Colon Carcinoma Metastatic in the Lung (tissue), 2 donors: ENCODE results near the genes PTGES2, DNM1 and COQ4.

DNA sequence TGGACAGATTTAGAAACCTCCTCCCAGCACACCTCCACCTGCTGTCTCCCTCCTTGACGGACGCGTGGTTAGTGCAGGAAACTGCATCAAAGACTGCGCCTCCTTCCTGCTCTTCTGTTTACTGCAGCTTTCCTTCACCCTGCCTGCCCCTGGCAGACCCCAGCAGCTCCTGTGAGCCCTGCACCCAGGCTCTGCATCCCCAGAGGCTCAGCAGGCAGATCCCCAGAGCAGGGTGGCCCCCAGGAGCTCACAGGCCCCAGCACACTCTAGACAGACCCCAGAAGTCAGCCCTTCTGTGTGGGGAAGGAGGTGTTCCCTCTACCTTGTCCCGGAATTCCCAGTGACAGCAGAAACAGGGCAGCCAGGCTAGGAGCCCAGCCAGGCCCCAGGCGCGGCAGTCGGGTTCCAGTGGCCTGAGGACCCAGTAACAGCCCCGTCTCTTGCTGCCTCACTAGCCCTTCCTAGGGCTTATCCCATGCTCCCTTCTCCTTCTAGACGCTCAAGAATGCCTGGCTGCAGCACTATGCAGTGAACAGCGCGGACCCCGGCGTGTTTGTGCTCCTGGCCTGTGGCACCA is 20.9 kb downstream of the PTGES2 start:
- PRO-cap, 2 experiments: no peak in any of the 2 experiments

GRCh38 chr9:128107561-128108062 is 19.9 kb downstream of the PTGES2 start:
- PRO-cap, 2 experiments: no peak in any of the 2 experiments

DNA sequence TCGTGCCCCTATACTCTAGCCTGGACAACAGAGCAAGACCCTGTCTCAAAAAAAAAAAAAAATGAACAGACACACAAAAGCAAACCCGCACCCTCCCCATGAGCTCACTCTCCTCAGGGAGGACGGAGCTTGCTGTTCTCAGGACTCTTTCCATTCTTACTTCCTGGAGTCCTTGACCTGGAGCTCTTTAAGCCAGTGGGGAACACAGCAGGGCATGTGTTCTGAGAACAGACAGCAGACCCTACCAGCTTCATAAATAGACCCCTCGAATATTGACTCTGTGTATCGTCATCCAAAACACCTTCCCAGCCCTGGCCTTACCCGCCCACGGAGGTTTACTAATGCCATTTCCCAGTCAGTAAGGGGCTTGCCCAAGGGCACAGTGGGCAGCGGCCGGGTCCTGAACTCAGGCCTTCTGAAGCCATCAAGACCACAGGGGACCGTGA is 11.1 kb downstream of the PTGES2 start:
- PRO-cap, 2 experiments: no peak in any of the 2 experiments

GRCh38 chr9:128122126-128122681 is 5.3 kb downstream of the PTGES2 start:
- PRO-cap, 2 experiments: no peak in any of the 2 experiments

DNA sequence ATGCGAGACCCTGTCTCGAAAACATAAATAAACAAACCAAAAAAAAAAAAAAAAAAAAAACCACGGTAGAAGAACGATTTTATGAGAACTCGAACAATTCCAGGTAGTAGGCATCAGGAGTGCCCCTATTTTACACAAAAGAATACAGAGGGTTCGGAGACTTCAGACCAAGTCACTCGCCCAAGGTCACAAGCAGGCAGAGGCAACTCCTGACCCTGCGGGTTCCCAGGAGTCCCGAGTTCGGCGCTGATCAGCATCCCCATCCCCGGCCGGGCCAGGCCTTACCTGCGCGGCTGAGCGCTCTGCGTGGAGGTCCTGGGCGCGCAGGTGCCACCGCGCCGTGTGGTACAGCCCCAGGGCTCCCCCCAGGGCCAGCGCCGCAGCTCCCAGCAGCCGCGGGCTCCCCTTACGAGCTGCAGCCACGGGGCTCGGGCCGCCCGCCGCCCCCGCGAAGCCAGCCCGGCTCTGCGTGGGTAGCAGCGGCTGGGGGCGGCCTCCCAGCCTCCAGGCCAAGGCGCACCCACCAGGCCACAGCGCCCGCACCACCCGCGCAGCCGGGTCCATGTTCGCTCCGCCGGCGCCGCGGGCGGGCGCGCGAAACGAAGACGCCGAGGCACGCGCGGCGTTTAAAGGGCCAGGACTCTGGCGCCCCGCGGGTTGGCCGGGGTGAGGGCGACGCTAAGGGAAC is at the start of gene PTGES2:
Gene PTGES2 (minus strand): TSS at position 576 of the 688 bp plus-strand sequence.
- PRO-cap, 2 experiments: peak in 2 of 2 experiments; most common plus-strand start position 655 of the sequence (in 2); most common minus-strand start position 573 of the sequence (in 2)

GRCh38 chr9:128175209-128175683 is 15.2 kb downstream of the BBLN start:
- PRO-cap, 2 experiments: no peak in any of the 2 experiments

GRCh38 chr9:128202842-128204068 is at the start of gene DNM1:
TSS of gene DNM1 (plus strand) at chr9:128203379.
- PRO-cap, 2 experiments: peak in 2 of 2 experiments; most common plus-strand start chr9:128203410 (in 2)

DNA sequence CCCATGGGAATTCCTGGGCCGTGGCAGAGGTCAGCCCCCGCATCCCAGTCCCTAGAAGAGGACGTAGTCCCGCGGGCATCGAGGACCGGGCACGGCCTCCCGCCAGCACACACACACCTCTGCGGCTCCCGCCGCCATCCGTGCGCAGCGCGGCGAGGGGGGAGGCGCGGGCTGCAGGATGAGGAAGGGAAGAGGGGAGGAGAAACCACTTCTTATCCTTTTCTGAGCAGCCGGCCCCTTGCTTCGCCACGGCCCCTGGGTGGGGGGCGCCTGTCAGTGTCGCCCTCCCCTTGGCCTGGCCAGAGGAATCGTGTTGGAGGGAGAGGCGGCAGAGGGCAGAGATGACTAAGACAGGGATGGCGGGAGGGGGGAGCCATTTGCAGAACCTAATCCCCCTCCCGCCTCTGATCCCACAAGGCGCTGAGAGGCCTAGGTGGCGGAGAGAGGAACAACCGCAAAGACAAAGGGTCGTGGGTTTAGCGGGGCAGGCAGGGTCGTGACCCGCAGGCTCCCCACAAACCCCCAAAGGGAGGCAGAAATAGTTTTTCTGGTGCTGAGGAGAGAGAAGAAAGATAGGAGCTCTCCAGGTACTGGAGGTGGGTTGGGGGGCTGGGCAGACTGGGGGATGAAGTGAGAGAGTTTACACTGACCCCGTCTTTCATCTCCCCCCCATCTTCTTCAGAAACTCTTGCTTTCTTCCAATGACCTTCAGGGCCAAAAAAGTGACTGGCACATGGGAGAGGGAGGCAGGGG is 1.1 kb downstream of the DNM1 start:
- PRO-cap, 2 experiments: peak in 1 of 2 experiments; most common plus-strand start position 218 of the sequence (in 1); most common minus-strand start position 139 of the sequence (in 1)

DNA sequence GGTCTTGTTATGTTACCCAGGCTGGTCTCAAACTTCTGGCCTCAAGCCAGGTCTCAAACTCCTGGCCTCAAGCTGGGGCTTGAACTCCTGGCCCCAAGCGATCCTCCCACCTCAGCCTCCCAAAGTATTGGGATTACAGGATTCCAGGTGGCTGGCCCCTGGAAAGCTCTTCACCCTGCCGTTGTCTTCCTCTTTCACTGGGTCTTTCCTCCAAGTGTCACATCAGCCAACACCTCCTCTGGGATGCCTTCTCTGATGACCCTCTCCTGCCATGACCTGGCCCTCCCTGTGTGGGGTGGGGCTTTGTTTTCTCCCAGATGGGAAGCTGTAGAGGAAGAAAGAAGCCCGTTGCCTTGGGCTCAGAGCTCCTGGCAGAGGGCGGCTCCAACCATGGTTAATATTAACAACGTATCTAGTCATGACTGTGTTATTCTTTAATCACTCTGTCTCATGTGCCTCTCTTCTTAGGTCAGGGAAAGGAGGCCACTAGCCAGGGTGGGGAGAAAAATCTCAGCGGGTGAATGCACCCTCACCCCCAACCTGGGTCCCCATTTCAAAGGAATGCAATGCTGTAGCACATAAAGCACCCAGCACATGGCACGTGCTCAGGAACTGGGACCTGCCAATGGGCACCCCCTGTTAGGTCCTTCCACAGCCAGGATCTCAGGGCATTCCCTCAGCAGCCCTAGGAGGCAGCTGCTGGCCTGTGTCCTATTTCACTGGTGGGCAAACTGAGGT is 8.5 kb downstream of the DNM1 start:
- PRO-cap, 2 experiments: peak in 2 of 2 experiments; most common plus-strand start position 467 of the sequence (in 2); most common minus-strand start position 219 of the sequence (in 1)

- PRO-cap, 2 experiments: no peak in any of the 2 experiments
Measured at GRCh38 chr9:128254897-128255653, 20.7 kb downstream of the GOLGA2 start.

GRCh38 chr9:128257428-128258469 is 18.1 kb downstream of the GOLGA2 start:
- PRO-cap, 2 experiments: no peak in any of the 2 experiments

DNA sequence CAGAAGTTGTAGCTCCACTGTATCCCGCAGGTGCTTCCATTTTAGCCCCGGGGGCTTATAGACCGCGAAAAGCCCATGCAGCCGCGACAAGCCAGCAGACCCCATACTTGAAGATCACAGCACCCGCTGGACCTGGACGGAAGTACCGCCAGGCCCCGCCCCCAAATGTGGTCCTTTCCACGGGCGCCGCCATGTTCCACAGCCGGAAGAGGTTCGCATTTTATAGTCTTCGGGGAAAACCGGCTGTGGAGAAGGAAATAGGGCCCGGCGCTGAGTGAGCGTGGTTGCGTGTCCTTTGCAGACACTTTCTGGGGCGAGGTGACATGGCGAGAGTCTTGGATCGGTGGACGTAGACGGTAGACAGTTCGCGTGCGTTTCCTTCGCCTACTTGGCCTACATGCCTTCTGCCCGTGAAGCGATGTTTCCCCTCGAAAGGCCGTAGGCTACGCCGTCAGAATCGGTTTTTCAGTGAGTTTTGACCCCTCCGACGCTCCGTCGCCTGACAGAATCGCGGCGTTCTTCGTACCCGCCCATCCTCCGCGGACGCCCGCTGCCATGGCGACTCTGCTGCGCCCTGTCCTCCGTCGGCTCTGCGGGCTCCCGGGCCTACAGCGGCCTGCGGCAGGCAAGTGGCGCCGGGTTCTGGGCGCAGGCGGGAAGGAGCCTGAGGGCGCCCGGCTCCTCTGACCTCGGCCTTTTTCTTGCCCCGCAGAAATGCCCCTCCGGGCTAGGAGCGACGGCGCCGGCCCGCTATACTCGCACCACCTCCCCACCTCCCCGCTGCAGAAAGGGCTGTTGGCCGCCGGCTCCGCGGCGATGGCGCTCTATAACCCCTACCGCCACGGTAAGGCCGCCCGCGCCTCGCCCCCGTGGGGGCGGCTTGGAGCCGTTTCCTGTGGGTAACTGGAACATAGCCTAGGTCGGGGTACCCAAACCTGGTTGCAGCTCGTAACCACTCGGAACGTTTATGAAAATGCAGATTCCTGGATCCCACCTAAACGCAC is at the start of gene COQ4:
Gene COQ4 (plus strand): TSS at position 536 of the 1,004 bp plus-strand sequence.
- PRO-cap, 2 experiments: peak in 2 of 2 experiments; most common plus-strand start position 304 of the sequence (in 1); most common minus-strand start position 116 of the sequence (in 1)

- PRO-cap, 2 experiments: peak in 1 of 2 experiments; most common minus-strand start chr9:128341528 (in 1)
Measured at GRCh38 chr9:128341411-128341890, 1.1 kb downstream of the SLC27A4 start.

DNA sequence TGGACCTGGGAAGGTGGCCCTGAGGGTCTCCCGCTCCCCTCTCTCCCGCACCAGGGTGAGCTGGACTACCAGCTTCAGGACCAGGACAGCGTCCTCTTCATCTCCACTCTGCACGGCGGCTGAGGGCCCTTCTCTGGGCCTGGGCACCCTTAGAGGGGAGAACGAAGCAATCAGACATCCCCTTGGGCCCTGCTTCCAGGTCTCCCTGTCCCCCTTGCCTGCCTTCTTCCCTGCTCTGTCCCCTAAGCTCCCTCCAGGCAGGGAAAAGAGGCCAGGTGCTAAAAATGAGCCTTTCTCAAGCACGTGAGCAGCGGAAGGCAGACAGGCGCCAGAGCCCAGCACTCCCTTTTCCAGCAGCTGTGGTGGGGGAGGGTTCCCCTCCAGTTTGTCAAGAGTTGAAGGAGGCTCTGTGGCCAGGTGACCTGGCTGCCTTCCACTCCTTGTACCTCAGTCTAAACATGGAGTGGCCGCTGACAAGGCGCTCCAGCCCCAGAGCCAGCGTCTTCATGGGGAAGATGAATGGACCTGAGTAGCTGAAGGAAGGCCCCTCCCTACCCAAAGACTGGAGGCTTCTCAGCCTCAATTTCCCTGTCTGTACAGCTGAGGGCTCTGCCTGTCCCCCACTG is 18.6 kb downstream of the URM1 start:
- PRO-cap, 2 experiments: no peak in any of the 2 experiments

- PRO-cap, 2 experiments: no peak in any of the 2 experiments
Measured at GRCh38 chr9:128405654-128406290, 14.9 kb upstream of the CERCAM start.

GRCh38 chr9:128428559-128429513 is 8.2 kb downstream of the CERCAM start:
- PRO-cap, 2 experiments: no peak in any of the 2 experiments

GRCh38 chr9:128494243-128494975 is 10.1 kb upstream of the GLE1 start:
- PRO-cap, 2 experiments: no peak in any of the 2 experiments

DNA sequence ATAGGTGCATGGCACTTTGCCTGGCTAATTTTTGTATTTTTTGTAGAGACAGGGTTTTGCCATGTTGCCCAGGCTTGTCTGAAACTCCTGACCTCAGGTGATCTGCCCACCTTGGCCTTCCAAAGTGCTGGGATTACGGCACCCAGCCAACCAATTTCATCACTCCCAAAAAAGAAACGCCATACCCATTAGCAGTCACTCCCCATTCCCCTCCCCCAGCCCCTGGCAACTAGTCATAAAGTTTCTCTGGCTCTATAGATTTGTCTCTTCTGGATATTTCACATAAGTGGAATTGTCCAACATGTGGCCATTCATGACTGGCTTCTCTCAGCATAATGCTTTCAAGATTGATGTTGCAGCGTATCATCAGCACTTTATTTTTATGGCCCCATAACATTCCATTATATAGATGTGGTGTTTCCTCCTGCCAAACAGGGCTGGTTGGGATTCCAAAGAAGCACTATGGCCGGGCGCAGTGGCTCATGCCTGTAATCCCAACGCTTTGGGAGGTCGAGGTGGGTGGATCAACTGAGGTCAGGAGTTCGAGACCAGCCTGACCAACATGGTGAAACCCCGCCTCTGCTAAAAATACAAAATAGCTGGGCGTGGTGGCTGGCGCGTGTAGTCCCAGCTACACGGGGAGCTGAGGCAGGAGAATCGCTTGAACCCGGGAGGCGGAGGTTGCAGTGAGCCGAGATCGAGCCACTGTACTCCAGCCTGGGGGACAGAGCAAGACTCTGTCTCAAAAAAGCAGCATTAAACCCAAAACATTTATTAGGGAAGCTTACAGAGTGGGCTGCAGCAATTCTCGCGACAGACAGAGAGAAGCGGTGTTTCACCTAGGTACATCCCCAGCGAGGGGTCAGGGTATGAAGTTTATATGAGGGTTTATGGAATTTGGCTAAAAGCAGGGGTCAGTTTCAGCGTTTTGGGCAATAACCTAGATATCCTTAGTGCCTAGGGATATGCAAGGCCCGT is 1.1 kb upstream of the GLE1 start:
- PRO-cap, 2 experiments: no peak in any of the 2 experiments

DNA sequence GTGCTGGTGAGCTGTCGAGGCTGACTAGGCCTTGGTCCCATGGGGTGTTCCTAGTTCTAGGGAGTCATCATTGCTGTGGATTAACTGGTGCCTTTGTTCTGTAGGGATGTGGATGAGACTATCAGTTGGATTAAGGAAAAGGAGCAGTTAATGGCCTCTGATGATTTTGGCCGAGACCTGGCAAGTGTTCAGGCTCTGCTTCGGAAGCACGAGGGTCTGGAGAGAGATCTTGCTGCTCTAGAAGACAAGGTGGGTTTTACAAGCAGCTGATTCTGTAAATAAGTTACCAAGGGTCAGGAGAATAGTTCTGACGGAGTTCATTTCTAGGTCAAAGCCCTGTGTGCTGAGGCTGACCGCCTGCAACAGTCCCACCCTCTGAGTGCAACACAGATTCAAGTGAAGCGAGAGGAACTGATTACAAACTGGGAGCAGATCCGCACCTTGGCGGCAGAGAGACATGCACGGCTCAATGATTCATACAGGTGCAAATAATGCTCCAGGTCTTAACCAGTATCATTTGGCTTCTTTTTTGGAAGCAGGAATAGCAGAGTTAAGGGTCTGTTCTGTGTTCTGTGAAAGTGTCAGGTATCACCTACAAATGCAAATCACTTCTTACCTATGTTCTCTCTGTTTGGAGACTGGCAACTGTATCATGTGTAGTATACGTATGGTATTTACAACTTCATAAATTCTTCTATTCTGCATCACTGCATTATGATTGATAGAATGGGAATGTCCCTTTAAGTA is 24.8 kb downstream of the SPTAN1 start:
- PRO-cap, 2 experiments: no peak in any of the 2 experiments

DNA sequence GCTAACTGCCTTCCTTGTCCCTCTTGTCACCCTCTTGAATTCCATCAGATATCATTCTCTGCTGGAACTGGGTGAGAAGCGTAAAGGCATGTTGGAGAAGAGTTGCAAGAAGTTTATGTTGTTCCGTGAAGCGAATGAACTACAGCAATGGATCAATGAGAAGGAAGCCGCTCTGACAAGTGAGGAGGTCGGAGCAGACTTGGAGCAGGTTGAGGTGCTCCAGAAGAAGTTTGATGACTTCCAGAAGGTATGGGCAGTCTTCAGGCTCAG is 41.7 kb downstream of the SPTAN1 start:
- PRO-cap, 2 experiments: no peak in any of the 2 experiments